ENCODE measurements around the gene SMAGP.

- RRBS = no CpG with 5 or more reads among the region's 5 CpGs
Measured at GRCh38 chr12:50304168-50304629, 20.9 kb upstream of the LIMA1 start.

DNA sequence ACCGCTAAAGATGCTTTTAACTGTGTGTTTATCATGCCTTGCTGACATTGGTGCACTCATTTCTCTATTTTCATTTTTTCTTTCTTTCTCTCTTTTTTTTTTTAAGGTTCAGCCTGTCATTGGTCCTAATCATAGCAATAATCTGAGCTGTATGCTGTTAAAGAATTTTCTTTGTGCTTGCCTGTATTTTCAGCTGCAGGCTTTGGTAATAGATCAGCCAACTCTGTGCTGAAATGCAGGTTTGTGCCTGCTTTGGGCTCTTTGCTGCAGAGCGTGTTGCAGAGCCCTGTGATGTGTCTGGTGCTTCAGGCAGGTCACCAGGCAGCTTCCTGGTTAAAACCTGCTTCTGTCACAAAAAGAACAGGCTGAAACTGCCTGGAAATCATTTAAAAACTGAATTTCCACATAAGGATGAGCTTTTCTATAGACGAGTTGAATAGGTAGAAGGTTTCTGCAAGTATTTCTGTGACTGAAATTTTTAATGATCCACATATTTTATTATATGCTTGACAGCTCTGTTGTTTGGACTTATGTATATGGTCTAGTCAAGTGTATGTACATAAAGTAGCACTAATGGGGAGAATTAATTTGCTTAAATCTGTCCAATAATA, 3.1 kb downstream of the DIP2B start:
- RRBS = no CpG with 5 or more reads among the region's 3 CpGs

GRCh38 chr12:50568536-50569387, 64.0 kb downstream of the DIP2B start:
- RRBS = no CpG with 5 or more reads among the region's 2 CpGs

DNA sequence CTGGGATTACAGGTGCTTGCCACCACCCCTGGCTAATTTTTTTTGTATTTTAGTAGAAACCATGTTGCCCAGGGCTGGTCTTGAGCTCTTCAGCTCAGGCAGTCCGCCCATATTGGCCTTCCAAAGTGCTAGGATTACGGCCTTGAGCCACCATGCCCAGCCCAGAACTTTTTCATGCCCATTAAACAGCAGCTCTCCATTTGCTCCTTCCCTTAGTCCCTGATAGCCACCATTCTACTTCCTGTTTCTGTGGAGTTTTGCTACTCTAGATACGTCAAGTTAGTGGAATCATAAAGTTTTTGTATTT, 14.8 kb downstream of the ATF1 start:
- RRBS = no CpG with 5 or more reads among the region's 3 CpGs

- RRBS = no CpG with 5 or more reads among the region's 3 CpGs
Measured at GRCh38 chr12:50922726-50923272, 2.0 kb upstream of the METTL7A start.

DNA sequence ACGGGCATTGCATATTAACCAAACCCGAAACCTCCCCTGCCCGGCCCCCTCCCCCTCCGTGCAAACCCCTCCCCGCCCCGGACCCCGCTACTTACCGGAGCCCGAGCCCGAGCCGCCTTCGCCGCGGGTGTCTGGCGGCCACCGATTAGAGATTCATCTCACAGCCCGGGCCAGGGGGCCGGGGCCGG, 421 bp downstream of the POU6F1 start:
- RRBS = 2% methylated on average over 10 of the region's 19 CpGs

DNA sequence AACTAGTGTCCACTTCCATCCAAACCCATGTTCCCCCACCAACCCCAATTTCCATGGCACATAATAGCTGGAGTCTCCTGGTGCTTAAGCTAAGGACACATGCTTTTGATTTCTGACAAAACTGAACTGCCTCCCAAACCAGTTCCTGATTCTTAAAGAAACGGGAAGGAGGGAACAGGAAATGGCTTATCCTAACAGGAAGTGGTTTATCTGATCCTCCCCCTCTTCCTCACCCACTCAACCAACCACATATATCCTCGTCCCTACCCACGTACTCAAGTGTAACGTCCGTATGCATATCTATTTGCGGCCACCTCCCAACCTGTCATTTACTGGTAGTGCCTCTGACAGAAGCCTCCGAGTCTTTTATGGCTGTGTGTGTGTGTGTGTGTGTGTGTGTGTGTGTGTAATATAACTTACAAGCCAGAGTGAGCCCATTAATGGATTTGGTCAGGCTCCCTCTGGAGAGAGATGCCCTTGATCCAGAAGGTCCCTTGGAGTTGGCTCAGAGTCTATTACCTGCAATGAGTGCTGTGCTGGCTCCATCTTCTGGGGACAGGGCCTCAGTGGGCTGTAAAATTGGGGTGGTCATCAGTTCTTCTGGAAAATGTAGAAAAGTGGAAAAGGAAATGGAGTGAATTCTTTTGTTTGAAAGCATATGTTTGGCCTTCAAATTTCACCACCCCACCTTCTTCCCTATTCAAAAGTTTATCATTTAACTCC, 7.8 kb downstream of the DAZAP2 start:
- RRBS = no CpG with 5 or more reads among the region's 7 CpGs

DNA sequence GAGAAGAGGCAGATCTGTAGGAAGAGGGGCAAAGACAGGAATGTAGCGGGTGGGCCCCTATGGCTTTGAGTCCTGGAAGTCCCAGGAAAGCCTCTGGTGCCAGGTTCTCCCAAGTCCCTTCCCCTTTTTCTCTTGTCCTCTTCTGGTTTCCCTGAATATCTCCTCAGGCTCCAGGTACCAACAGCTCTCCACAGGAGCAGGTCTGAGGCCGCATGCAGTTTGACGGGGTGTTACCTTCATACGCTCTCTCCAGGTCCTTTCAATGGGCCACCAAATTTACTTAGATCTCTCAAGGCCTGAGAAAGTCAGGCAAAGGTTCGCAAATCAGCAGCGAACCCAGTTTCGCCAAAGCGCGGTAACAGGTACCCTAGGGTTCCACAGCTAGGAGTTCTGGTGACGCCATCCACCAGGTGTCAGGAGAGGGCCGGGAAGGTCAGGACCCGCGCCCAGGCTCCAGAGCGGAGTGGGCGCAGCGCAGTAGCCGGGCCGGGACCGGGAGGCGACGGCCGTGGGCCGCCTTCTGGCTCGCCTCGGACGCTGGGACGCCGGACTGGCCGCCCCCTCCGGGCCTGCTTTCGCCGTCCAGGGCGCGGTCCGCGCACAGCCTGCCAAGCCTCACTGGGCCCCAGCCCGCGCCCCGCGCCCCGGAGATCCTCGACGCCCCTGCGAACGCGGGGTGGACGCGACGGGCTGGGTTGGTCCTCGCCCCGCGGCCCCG, 753 bp downstream of the SMAGP start:
- RRBS = 3% methylated on average over 29 of the region's 53 CpGs

DNA sequence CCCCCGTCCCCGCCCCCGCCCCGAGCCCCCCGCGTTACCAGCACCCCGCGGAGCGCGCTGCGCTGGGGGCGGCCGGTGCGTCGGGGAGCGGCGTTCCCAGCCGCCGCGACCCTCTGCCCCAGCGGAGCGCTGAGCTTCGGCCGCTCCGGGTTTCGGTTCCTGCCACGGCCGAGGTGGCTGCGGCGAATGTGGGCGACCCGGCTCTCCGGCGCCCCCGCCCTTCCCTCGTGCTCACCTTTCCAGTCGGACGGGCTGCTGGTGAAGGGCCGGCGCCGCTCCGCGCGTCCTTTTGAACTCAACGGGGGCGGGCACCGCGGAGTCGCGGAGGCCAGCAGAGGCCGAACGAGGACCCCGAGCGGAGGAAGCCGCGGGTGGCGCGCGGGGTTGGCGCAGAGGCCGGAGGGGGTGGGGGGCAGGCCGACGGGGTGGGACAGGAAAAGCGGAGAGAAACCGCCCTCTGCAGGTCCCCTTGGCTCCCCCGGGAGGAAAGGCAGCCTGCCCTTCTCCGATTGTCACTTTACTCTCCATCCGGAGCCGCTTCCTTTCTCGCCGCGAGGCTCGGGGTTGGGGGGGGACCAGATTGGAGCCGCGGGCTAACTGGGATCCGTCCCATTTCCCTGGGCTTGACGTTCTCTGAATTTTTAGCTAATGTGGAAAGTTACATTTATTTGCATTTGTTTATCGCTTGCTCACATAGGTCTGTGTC, at the start of gene SMAGP:
TSS of gene SMAGP (minus strand) at position 395 of the 706 bp plus-strand sequence.
- RRBS = 2% methylated on average over 34 of the region's 78 CpGs

DNA sequence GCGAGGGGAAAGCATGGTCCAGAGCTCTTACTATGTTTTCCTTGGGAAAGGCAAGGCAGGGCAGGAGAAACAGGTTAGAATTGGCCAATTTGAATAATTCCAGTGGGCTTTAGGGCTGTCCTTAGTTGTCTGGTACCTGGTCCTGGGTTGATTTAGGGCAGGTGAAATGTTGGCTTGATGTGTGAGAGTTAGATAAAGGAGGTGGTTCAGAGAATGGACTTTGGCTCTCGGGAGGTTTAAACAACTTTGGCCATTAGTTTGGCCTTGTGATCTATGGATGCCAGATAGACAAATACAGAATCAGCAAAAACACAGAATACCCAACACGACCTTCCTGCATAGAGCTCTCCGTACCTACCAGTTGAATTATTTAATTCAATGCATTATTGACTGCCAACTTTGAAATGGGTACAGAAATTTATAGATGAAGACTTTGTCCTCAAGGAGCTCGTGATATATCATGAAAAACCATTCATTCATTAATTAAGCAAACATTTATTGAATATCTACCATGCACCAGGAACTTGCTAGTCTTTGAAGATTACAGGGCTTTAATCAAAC, 35.1 kb downstream of the SCN8A start:
- RRBS = no CpG with 5 or more reads among the region's 5 CpGs

DNA sequence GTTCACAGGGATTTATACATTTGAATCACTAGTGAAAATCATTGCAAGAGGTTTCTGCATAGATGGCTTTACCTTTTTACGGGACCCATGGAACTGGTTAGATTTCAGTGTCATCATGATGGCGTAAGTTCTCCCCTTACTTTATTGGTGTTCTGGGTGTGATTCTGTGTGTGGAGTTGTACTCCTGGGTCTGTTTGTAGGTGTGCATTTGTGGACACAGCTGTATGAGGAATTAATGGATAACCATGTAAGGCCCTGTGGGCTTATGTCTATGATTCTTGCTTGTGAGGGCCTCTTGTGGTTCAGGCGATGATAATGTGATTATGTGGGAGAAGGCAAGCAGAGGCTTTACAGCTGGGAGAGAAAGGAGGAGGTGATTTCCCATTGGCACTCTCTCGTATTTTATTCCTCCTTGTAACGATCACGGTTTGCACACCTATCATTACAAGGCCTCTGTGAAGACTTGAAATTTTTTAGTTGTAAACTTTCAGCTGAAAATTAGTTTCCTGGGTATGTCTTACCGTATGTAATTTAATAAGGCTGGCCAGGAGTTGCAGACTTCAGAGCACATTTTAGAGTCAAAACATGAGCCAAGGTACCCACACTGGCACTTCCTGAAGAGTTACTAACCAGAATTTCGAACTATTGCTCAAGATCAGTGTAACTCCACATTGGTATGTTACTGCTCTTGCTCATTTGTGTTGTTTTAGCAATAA, 96.2 kb downstream of the SCN8A start:
- RRBS = no CpG with 5 or more reads among the region's 8 CpGs

DNA sequence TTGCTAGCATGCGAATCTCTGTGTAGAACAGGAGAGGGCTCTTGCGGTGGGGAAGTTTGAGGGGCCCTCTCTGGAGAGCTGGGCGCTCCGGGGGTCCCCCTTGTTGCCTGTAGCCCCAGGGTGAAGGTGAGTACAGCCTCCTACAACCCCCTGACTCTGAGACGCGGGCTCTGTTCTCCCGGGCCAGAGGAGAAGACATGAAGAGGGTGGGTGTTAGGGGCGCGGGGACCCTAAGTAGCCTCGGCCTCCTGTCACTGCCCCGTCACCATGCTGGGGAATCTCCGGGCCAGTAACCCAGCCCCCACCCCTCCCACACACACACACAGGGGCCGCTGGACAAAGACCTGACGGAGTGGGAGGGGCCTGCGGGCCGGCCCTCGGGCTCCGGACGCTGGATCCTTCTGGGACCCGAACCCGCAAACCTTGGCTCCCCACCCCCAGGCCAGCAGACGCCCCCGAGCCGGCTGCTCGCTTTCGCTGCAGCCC, 702 bp downstream of the FIGNL2 start:
- RRBS = 4% methylated on average over 18 of the region's 26 CpGs

GRCh38 chr12:51884794-51885142, 3.1 kb upstream of the ANKRD33 start:
- RRBS = no CpG with 5 or more reads among the region's 8 CpGs

DNA sequence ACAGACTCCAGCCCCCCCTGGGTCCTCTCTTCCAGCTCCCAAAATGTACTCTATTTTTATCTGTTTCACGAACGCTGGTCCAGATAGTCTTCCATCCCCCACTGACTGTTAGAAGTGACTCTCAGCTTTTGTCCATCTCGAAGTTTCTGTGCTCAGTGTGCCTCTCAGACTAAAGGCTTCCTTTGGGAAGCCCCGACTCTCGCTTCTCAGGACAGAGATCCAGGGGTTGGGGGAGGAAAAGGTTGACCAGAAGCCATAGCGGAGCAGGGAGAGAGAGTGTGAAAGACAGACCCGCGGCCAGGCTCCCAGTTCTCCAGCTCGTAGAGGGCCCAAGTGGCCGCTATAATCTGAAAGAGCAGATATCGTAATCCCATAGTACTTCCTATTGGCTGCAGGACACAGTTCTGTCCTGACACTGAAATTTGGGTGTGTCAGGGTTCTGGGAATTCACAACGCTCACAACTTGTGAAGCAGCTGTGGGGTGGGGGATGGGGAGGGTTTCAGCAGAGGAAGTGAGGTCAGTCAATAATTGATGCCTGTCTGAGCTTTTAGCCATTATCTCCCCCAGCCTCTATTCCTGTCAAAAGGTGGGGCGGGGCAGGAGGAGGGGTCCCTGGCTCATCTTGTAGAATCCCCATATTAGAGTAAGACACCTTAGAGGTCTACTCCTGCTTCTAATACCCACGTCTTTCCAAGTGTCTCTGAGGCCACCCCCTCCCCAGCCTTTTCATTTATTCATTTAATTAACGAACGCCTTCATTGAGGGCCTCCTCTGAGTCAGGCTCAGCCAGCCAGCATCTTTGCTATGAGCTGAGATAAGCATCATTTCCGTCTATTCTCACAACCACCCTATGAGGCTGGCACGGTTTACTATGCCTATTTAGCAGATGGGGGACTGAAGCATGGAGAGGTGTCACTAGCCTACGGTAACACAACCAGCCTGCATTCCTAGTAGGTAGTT, 1.6 kb upstream of the ACVRL1 start:
- RRBS = no CpG with 5 or more reads among the region's 19 CpGs

GRCh38 chr12:51906363-51906609, 1.0 kb upstream of the ACVRL1 start:
- RRBS = no CpG with 5 or more reads among the region's 1 CpG

GRCh38 chr12:51909953-51910500, 2.7 kb downstream of the ACVRL1 start:
- RRBS = no CpG with 5 or more reads among the region's 5 CpGs

DNA sequence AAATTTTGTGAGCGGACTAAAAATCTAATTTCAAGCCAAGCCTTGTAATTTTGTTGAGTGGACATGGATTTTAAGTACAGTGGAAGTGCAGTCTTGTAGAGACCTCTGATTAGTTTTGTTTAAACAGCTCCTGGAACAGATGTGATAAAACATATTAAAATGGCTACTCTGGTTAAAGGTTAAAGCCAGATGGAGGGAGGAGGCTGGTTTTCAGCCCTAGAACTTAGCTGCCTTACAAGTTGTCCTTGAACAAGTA, 2.9 kb downstream of the ACVR1B start:
- RRBS = no CpG with 5 or more reads among the region's 1 CpG

DNA sequence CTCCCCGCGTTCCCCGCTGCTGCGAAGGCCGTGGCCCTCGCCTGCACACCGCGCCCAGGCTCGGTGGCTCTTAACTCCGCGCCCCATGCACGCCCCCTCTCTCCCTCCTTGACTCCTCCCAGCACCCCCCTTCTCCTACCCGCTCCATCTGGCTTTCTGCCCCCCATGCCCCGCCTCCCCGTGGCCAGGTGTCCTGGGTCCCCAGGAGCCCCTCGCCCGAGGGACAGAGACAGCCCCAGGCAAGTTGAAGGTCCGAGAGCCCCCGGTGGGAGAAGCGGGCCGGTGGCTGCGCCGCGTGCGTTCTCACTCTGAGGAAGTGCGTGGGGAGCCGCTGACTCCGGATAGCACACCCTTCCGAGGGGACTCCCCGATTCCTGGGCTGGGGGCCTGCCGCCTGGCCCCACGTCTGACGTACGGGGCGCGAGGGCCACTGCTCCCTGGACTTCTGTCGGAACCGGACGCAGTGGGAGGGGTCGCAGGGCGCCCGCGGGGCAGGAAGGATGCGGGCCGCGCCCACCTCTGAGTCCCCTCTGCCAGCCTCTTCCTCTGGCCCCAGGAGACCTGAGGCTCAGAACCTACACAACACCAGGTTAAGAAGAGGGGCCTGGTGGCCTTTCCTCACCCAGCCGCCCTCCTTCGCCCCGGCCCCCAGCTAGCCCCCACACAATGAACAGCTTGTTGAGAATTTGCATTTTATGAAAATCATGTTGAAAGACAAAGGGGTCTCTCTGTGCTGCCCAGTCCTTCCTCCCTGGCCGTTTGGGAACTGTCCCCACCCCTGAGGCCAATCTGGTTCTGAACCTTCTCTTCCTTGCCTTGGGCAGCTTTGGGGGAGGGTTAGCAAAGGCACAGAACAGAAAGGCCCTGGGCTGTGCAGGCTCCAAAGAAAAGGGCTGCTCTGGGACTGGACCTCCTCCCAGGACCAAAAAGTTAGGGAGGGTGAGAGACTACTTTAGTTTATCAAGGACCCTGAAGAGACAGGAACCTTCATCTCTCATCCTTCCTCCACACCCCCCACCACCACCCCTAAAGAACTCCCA, 975 bp downstream of the TAMALIN start:
- RRBS = 5% methylated on average over 9 of the region's 50 CpGs

- RRBS = no CpG with 5 or more reads among the region's 15 CpGs
Measured at GRCh38 chr12:52009904-52010842, 3.4 kb downstream of the TAMALIN start.

DNA sequence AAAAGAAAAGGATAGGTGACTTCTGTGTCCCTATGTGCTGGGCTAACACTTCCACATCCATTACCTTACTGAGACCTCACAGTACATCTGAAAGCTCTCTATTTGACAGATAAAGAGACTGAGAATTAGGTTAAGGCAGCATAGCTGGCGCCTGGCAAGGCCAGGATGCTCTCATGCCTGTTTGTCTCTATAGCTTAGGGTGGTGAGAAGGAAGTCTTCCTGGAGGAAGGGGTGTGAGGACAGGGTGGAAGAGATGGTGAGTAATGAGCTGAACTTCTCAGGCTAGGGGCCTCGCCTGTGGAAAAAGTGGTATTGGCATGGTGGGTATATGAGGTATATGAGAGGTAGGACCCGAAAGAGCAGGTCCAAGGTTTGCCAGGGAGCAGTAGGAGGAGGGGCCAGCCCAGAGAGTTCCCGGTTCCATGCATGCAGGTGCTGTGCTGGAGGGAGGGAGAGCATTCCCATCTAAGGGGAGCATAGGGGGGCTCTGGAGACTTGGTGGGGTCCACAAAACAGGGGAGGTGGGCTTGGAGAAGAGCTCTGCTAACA, 13.3 kb downstream of the TAMALIN start:
- RRBS = no CpG with 5 or more reads among the region's 4 CpGs